Zone of skin (tissue), 1 donor: ENCODE measurements around the genes QPRT, TLCD3B, SULT1A3 and ITGAL.

DNA sequence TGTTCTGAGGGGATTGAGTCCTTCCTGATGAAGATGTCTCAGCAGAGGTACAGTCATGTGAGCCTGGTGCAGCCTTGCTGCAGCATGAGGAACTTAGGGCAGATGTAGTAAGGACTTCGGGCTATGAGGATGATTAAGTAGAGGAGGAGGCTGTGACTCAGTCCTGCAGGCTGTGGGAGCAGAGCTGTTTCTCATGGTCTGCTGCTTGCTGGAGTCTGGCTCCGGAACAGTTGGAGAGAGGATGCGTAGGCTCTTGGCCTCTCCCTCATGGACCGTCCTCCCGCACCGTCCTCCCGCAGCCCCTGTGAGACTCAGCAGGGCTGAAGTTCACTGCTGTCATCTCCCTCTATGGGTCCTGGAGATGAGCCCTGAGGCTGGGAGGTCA is 134.8 kb downstream of the NPIPB11 start:
- RRBS, result no CpG with 5 or more reads among the region's 7 CpGs

- RRBS, result no CpG with 5 or more reads among the region's 9 CpGs
These were observed 99.4 kb downstream of the NPIPB11 start for GRCh38 chr16:29306952-29307586.

DNA sequence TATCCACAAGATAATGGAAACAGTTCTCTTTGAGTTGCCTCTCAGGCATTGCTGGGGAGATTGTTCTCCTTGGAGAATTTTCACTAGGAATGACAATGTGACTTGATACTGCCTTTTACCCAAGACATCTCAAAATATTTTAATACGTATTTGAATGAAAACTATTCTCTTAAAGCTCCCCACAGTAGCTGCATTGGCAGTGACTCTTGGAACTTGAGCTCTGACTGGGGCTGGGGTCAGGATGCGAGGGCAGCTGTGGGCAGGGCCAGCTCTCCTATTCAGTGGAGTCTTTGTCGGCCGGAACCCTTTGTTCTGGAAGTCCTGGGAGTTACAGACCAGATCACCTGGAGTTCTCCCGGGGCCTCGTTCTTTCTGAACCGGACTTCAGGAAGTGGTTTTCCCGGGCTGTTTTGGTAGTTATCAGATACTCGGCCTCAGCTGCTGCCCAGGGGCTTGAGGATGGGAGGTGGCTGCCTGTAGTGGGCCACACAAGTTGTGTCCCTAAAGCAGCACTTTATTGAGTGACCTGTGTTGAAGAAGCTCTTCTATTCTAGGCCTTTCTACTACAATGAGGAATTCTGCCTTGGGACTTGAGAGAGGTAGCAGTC is 84.9 kb downstream of the NPIPB11 start:
- RRBS, result no CpG with 5 or more reads among the region's 9 CpGs

DNA sequence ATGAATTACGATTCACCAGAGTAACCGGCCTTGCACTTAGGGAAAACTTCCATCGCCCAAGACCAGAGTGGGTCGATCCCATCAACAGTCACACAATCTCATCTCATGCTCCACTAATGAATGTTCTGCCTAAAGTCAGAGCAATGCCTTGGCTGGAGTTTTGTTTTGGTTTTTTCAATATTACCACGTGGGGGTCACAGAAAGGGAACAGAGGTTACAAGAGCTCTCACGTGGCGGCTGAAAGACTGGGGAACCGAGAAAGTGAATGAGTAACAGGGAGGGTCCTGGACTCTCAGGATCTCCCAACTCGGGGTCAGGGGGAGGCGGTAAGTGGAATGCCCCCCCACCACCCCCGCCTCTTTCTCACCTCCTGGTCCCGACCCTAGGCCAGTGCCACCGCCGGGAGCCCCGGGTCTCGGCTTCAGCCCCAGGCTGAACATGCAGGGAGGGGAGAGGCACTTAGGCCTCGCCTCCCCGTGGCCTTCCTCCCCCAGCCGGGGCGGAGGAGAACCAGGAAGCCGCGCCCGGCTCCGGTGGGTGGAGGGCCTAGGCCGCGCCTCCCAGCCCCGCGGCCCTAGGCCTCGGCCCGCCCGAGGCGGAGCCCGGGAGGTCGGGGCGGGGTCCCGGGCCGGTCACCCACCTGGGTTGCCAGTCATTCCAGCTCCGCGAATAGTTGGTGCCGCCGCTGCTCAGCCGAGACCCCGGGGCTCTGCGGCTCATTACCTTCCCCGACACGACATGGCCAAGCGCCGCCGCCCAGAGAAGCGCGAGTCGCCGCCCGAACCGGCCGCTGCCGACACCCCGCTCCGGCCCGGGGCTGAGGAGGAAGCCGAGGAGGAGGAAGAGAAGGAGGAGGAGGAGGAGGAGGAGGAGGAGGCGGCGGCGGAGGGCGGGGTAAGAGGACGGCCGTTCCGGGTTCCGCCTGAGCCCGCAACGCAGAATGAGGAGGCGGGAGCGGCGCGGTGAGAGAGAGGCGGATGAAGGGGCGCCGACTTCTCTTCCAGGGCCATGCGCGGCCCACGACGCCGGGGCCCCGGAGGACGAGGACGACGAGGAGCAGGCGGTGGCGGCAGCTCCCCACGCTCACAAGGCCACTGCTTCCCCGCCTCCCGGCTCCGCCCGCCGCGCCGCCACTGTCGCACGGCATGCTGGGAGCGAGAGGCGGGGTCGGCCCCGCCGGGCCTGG is 68.4 kb upstream of the SPN start:
- RRBS, result 0% methylated on average over 4 of the region's 104 CpGs

- RRBS, result no CpG with 5 or more reads among the region's 16 CpGs
These were observed 55.4 kb upstream of the SPN start for GRCh38 chr16:29607527-29608162.

DNA sequence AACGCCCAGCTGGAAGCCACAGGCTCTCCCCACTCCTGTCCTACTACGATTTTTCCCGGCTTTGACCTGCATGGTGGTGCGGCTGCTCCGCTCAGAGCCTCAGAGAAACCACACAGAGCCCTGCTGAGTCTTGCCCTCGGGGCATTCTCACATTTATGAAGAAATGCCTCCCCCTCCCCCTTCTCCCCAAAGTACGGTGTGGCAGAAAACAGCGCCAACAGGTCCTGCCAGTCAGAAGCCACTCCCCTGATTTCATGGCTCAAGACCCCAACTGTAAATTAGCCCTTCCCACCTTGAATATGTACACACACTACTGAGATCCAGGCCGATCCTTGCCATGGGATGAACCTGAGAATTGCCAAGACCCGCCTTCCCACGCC is 51.5 kb upstream of the SPN start:
- RRBS, result no CpG with 5 or more reads among the region's 11 CpGs

DNA sequence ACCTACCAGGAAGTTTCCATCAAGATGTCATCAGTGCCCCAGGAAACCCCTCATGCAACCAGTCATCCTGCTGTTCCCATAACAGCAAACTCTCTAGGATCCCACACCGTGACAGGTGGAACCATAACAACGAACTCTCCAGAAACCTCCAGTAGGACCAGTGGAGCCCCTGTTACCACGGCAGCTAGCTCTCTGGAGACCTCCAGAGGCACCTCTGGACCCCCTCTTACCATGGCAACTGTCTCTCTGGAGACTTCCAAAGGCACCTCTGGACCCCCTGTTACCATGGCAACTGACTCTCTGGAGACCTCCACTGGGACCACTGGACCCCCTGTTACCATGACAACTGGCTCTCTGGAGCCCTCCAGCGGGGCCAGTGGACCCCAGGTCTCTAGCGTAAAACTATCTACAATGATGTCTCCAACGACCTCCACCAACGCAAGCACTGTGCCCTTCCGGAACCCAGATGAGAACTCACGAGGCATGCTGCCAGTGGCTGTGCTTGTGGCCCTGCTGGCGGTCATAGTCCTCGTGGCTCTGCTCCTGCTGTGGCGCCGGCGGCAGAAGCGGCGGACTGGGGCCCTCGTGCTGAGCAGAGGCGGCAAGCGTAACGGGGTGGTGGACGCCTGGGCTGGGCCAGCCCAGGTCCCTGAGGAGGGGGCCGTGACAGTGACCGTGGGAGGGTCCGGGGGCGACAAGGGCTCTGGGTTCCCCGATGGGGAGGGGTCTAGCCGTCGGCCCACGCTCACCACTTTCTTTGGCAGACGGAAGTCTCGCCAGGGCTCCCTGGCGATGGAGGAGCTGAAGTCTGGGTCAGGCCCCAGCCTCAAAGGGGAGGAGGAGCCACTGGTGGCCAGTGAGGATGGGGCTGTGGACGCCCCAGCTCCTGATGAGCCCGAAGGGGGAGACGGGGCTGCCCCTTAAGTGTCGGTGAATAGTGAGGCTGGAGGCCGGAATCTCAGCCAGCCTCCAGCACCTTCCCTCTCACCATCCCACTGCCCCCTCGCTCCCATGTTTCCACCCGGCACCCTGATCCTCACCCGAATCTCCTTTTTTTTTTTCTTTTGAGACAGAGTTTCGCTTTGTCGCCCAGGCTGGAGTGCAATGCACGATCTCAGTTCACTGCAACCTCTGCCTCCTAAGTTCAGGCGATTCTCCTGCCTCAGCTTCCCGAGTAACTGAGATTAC is 1.4 kb downstream of the SPN start:
- RRBS, result 33% methylated on average over 8 of the region's 45 CpGs

DNA sequence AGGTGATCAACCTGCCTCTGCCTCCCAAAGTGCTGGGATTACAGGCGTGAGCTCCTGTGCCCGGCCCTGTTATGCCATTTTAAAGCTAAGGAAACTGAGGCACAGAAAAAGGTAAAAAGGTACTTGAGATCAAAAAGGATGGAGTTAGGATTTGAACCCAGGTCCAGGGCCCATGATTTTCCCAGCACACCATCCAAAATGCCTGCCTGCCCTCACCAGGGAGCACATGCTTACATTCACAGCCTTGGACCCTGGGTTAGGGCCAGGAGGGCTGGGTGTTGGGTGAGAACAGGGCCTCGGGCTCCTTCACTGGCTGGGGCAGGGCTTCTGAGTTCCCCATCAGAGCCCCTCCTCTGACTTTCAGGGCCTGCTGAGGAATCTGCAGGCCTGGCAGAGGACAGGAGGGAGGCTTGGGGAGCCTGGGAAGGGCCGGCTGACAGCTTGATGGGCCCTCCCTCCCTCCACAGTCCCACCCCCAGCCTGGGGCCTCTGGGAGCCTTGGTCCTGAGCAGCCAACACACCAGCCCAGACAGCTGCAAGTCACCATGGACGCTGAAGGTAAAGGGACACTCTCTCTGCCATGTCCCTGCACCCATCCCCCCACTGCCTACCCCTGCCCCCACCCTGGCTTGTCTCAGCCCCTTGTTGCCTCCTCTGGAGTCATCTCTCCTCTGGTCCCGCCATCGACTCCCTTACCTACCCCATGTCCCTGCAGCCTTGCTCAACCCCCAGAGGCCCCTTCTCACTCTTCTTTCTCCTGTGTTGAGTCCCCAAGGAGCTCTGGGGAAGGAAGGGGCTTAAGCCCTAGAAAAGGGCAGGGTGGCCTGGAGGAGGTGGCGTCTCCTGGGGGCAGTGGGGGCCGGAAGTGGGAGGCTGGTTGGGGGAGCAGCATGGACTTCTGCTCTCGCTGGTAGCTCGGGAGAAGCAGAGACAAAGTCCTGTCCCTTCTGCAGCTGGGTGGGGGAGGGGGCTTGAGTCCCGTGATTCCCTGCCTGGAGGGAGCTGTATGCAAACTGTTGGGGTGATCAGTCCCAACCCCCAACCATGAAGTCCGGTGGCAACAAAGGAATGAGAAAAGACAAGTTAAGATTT is at the start of gene QPRT:
TSS of gene QPRT (plus strand) at position 528 of the 1,092 bp plus-strand sequence.
- RRBS, result no CpG with 5 or more reads among the region's 13 CpGs

GRCh38 chr16:29708757-29709415 is 29.9 kb downstream of the QPRT start:
- RRBS, result no CpG with 5 or more reads among the region's 9 CpGs

- RRBS, result 56% methylated on average over 1 of the region's 18 CpGs
These were observed 3.8 kb downstream of the DOC2A start for GRCh38 chr16:30006984-30007472.

GRCh38 chr16:30030352-30031460 is at the start of gene TLCD3B:
Gene TLCD3B, minus strand, starts transcription at chr16:30031271.
- RRBS, result 10% methylated on average over 12 of the region's 47 CpGs

DNA sequence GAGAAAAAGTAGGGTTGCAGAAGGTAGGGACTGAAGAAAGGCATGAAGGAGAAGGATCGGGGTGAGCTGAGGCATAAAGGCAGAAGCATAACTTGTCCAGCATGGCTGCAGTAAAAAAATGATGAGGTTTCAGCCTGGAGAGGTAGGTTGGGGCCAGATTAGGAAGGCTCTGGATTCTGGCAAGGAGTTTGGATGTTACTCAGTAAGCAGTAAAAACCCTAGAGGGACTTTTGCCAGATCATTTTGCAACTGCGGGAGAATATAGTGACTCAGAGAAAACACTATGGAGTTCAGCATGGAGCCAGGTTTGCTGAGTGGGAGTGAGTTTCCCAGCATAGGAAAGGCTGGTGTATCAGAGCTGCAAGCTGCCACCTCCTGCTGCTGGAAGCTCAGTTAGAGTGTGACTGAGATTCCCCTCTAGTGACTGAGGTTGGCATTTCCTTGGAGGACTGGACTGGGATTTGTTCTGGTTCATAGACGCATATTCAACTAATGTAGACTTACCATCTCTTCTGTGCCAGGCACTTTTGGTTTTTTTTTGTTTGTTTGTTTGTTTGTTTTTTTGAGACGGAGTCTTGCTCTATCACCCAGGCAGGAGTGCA is 1.3 kb upstream of the MAPK3 start:
- RRBS, result no CpG with 5 or more reads among the region's 4 CpGs

DNA sequence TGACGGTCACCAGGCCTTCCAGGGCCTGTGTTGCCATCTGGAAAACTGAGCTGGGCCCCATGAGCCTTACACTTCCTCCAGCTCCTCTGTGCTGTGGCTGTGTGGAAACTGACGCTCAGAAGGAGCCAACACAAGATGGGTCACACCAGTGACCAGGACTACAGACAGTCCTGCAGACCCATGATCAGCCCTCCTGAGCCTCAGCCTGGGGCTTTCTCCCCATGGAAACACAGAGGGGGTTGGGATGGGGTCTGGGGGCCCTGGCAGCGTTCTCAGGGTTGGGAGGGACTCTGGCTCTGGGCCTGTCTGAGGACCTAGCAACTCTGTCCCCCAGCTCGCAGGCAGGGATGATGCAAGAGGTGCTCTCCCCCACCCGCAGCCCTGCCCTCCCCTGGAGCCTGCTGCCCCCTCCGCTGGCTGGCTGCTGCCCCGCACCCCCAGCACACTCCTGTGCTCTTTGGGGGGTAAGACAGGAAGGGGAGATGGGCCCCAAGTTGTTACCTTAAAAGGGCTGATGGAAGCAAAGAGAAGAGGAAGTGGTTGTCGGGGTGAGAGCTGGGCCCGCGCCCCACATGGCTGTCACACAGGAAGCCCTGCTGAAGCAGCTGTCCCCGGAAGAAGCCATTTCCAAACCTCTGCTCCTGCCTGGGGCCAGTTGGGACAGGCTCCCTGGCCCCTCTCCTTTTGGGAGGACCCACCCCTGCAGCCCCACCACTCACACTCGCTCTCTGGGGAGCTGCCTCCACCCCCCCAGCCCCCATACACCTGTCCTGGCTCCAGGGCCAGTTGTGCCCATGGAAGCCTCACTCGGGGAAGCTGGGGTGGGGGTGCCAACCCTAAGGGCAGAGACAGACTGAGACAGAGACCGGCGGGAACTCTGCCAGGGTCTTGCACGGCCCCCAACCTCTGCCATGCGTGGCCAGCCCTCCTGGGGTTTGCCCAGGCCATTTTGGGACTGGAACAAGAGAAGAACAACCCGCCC is 2.4 kb downstream of the CORO1A start:
- RRBS, result no CpG with 5 or more reads among the region's 18 CpGs

DNA sequence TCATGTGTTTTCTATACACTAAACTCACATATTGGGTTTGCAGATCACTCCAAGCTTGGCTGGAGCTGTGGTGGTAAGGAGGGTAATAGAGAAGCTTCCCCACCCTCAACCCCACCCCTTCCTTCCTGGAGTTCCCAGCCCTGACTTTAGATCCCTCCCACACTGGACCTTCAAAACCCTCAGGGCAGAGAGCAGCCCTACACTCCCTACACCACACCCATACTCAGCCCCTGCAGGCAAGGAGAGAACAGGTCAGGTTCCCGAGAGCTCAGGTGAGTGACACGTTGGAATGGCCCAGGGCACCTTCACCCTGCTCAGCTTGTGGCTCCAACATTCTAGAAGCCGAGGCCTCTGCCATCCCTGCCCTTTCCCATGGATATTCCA is at the start of gene SULT1A3:
TSS of gene SULT1A3 (plus strand) at position 200 of the 384 bp plus-strand sequence.
- RRBS, result no CpG with 5 or more reads among the region's 3 CpGs

- RRBS, result 88% methylated on average over 10 of the region's 31 CpGs
These were observed 3.1 kb upstream of the CD2BP2 start for GRCh38 chr16:30358063-30358658.

GRCh38 chr16:30368239-30368969 is 1.9 kb downstream of the TBC1D10B start:
- RRBS, result no CpG with 5 or more reads among the region's 10 CpGs

- RRBS, result 2% methylated on average over 35 of the region's 46 CpGs
These were observed 287 bp downstream of the TBC1D10B start for GRCh38 chr16:30370063-30370350.

GRCh38 chr16:30381229-30382393 is 750 bp downstream of the SEPTIN1 start:
- RRBS, result 61% methylated on average over 9 of the region's 19 CpGs

- RRBS, result no CpG with 5 or more reads among the region's 18 CpGs
These were observed 1.4 kb downstream of the SEPHS2 start for GRCh38 chr16:30444152-30444850.

DNA sequence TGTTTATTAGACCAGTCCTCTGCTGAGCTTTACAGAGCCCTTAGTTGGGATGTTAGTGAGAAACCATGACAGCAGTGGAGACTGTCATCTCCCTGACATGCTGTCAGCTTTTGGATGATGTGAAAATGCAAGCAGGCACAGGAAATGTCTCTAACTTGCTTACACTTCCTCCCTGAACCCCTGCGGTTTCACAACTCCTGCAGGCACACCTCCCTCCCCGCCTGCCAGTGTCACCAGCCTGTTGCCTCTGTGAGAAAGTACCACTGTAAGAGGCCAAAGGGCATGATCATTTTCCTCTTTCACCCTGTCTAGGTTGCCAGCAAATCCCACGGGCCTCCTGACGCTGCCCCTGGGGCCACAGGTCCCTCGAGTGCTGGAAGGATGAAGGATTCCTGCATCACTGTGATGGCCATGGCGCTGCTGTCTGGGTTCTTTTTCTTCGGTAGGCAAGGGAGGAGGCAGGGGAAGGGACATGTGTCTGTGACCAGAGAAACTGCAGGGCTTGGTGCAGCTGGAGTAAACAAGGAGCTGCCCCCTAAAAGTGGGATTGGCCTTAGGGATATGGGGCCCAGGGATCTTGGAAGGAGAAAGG is at the start of gene ITGAL:
TSS of gene ITGAL (plus strand) at position 286 of the 592 bp plus-strand sequence.
- RRBS, result no CpG with 5 or more reads among the region's 7 CpGs